Bronchus fibroblast of lung (primary cell): ENCODE measurements around the genes SLC5A12, FSHB, ARL14EP, WT1, EIF3M and QSER1.

GRCh38 chr11:25924512-25924782 is 407.5 kb upstream of the ANO3 start:
- RAMPAGE, long total RNA: no peak

- RAMPAGE, long total RNA: no peak
Observed at GRCh38 chr11:26721819-26722383, at the start of gene SLC5A12. Gene SLC5A12 (minus strand): TSS chr11:26722060.

- RAMPAGE, long total RNA: no peak
Observed at GRCh38 chr11:27055109-27055707, 14.6 kb downstream of the BBOX1 start.

GRCh38 chr11:27401642-27402494 is 38.9 kb upstream of the CCDC34 start:
- RAMPAGE, long total RNA: no peak

- RAMPAGE, long total RNA: no peak
Observed at GRCh38 chr11:27512302-27512577, 5.7 kb upstream of the LIN7C start.

DNA sequence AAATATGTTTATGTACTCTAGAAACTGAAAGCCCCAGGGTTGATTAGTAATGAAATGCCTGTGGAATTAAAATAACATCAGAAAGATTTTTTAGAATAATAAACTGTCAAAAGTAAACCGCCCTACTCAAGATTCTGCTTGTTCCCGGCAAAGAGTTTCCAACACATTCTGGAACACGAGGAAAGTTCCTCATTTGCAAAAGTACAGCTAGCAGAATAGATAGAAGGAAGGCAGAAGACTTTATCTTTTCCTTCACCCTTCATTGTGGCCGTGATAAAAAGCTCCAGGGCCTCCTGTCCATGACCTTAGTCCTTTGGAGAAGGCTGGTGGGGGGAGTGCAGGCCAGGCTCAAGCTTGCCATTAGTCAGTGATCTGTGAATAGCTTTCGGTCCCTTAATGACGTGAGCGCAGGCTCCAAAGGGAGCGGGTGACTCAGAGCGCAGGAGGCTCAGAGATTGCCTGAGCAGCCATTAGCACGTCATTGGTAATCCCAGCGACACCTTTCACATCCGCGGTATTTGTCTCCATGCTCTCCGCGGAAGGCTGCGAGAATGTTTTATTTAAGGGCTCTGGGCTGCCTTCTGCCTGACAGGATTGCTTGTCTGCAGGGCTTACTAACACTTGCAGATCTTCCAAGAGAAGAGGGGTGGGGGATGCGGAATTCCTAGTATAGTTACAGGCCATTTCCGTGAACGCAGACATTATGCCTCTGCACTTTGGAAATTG is 458.4 kb downstream of the METTL15 start:
- RAMPAGE, long total RNA: no peak

DNA sequence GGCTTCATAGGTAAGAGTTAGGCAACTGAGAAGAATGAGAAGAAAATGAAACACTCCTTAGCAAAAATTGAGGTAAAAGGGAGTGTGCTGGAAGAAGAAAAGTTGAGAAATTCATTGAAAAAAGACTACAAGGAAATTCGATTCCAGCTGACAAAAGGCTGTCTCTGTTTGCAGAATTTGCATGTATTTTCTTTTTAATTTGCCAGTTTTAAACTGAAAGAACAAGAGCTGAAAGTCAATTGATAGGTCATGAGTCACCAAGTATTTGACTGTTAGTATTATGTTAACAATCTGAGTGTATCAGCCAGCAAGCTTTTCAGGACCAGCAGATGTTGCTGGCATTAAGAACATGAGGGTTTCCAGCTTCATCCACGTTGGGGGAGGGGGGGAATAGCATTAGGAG is 726.6 kb downstream of the METTL15 start:
- RAMPAGE, long total RNA: no peak

DNA sequence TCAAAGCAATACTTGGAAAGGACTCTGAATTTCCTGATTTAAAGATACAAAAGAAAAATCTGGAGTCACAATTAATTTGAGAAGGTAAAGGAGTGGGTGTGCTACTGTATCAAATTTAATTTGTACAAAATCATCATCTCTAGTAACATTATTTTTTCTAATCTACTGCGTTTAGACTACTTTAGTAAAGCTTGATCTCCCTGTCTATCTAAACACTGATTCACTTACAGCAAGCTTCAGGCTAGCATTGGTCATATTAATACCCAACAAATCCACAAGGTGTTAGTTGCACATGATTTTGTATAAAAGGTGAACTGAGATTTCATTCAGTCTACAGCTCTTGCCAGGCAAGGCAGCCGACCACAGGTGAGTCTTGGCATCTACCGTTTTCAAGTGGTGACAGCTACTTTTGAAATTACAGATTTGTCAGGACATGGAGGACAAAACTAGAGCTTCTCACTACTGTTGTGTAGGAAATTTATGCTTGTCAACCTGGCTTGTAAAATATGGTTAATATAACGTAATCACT is at the start of gene FSHB:
FSHB (plus strand) TSS at position 332 of the 529 bp plus-strand sequence.
- RAMPAGE, long total RNA: no peak

DNA sequence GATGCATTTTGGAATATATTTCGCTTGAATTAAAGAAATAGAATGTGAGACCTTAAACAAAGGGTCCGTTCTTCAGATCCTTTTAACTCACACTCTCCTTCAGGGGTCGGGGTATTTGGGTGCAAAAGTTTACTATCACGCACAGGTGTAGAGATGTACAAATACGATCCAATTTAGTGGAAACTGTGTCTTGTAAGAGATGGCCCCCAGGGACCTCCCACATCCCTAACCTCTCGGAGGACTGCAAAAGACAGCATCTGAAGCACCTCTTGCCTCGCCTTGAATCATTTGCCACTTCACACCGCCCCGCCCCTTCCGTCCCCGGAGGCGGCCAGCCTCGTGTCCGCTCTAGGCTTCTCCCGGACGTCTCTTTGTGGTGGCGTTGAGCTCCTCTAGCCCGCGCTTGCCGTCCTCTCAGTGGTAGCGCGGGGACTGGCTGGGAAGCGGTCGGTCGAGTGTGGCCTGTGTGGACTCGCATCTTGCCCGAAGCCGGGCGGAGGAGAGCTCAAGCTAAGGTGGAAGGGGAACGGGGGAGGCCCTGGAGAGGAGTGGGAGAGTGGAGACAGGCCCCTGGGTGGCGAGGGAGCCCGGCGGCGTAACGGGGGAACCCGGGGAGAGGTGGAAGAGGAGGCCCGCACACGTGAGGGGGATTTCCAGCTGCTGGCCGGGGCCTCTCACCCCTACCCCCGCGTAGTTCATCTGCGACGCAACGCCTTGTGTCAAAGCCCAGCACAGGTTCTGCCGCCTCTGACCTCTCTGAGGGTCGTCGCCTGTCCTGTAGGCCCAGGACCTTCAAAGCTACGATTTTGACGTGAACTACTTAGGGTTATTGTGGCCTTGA is at the start of gene ARL14EP:
ARL14EP (plus strand) TSS at position 417 of the 841 bp plus-strand sequence.
- RAMPAGE, long total RNA: start-site peak on the plus strand centred at position 404 of the sequence, 128 bp wide, 929 and 669 reads in 2 replicates

- RAMPAGE, long total RNA: no peak
Observed at GRCh38 chr11:32005904-32006431, 84.9 kb upstream of the RCN1 start.

DNA sequence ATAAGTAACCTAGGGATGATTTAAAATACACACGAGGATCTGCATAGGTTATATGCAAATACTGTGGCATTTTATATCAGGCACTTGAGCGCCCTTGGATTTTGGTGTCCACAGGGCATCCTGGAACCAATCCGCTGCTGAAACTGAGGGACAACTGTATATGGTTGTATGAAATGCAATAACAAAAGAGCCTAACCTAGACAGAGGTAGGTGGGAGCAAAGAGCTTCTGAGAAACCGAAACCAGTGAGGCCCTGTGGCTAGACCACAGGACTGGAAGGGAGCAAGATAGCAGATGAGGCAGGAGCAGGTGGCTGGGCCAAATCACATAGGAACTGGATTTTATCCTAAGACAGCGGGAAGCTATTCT is 30.1 kb downstream of the RCN1 start:
- RAMPAGE, long total RNA: no peak

DNA sequence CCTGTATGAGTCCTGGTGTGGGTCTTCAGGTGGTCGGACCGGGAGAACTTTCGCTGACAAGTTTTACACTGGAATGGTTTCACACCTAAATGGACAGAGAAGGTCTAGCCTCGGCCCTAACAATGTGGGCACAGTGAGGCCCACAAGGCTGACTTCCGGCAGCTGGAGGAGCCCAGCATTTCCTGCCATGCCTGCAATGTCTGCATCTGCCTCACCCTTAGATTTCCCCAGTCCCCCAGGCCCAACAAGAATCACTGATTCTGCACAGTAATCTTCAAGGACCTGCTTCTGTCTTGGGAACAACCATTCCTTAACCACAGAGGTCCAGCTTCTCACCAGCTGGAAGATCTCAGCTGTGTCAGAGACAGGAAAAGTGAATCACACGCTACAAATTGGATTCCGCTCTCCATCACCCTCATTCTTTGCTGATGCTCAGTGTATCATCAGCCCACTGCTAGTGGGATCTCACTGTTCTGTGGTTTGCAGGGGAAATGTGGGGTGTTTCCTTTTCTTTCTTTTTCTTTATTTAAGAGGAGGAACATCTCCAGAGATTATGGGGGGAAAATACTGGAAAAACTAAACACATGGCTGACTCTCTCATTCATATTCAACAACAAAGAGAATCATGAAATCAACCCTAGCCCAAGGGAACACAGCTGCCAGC is 43.2 kb downstream of the WT1 start:
- RAMPAGE, long total RNA: no peak

DNA sequence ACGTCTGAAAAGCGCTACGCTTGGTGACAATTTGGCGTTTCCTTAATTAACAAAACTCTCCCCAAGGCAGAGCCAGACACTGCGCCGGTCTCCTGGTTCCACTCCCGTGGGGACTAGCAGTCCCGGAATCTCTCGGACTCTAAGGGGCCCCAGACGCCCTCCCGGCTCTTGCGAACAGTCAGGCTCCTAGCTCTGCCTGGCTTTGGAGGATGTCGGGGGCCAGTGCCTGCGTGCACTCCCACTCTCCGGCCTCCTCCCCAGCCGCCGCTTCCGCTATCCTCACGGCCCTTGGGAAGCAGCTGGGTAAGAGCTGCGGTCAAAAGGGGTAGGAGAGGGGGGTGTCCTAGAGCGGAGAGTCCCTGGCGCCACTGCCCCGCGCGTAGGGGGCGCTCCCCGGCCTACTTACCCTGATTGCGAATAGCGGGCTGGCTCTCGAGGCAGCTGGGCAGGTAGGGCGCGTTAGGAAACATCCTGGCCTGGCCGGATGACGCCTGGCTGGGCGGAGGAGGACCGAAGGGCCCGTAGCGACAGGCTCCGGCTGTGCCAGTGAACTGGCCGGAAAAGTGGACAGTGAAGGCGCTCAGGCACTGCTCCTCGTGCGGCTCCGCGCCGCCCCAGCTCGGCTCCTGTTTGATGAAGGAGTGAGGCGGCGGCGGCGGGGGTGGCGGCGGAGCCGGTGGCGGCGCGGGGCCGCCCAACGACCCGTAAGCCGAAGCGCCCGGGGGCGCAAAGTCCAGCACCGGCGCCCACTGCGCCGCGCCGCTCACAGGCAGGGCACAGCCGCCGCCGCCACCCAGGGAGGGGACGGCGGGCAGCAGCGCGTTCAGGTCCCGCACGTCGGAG is 824 bp downstream of the WT1 start:
- RAMPAGE, long total RNA: no peak

GRCh38 chr11:32435137-32436365 is at the start of gene WT1:
Gene WT1 (minus strand): TSS chr11:32435539.
- RAMPAGE, long total RNA: no peak

DNA sequence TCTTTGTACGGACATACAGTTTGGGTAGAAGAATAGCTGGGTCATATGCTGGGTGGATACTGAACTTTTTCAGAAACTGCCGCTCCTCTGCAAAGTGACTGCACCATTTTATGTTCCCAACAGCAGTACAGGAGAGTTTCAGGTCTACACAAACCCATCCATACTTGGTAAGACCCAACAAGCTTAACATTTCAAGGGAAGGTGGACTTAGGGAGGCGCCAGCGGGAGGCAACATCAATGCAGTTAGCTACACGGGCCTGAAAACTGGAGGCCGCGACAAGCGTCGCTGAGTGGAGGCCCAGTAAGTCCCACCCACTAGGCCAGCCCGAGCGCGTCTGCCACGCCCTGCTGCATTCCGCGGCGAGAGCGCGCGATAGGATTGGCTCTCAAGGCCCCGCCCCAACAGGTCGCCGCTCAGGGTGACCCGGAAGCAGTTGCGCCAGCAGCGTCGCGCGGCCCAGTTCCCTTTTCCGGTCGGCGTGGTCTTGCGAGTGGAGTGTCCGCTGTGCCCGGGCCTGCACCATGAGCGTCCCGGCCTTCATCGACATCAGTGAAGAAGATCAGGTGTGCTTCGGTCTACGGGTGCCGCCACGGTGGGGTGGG is at the start of gene EIF3M:
EIF3M (plus strand) TSS at position 466 of the 603 bp plus-strand sequence.
- RAMPAGE, long total RNA: start-site peak on the plus strand centred at position 481 of the sequence, 63 bp wide, 1,599 and 2,675 reads in 2 replicates

DNA sequence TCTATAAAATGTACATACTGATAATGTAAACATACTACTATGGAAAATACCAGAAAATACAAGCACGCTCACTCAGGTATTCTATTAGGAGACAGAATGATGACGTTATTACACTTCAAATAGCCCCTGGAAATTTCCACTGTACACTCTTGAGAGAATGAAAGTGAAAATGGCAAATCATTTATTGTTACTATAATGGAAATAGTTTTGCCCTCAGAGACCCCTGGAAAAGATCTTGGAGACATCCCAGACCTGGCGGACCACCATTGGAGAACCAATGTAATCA is 599 bp upstream of the PRRG4 start:
- RAMPAGE, long total RNA: no peak

DNA sequence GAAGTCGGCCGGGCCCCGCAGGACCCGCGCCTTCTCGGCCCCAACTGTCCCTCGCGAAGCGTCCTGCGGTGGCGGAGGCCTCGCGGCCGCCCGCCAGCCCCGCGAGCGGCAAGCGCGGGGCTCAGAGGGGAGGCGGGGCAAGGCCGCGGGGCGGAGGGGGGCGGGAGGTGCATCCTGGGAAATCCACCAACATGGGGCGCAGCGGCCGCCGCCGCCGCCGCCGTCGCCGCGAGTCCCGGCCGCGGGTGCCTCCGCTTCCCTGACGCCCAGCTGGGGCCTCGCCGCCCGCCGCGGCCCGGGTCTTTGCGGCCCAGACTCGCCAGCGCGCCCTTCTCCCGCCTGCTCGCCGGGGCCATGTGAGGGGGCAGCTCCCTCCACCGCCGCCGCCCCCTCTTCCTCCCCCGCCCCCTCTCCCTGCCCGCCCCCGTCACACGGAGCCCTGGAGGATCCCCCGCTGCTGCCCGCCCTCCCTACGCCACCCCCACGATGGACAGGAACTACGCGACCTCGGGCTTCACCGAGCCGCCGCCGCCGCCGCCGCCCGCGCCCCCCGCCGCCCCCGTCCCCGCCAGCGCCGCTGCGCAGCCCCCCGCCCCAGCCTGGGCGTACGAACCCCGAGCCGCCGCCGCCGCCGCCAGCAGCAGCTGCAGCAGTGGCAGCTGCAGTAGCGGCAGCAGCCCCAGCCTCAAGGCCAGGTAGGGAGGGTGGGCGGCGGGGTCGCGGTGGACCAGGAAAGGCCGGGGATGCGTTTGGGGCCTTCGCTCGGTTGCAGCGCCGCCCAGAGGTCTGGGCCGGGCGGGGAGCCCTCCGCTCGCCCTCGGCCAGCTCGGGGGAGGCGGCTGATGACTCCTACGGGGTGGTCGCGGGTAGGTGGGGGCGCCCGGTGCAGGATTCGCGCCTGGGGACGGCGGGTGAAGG is at the start of gene QSER1:
QSER1 (plus strand) TSS at position 172 of the 918 bp plus-strand sequence.
- RAMPAGE, long total RNA: no peak

- RAMPAGE, long total RNA: no peak
Observed at GRCh38 chr11:32893558-32893972, 954 bp downstream of the QSER1 start.

DNA sequence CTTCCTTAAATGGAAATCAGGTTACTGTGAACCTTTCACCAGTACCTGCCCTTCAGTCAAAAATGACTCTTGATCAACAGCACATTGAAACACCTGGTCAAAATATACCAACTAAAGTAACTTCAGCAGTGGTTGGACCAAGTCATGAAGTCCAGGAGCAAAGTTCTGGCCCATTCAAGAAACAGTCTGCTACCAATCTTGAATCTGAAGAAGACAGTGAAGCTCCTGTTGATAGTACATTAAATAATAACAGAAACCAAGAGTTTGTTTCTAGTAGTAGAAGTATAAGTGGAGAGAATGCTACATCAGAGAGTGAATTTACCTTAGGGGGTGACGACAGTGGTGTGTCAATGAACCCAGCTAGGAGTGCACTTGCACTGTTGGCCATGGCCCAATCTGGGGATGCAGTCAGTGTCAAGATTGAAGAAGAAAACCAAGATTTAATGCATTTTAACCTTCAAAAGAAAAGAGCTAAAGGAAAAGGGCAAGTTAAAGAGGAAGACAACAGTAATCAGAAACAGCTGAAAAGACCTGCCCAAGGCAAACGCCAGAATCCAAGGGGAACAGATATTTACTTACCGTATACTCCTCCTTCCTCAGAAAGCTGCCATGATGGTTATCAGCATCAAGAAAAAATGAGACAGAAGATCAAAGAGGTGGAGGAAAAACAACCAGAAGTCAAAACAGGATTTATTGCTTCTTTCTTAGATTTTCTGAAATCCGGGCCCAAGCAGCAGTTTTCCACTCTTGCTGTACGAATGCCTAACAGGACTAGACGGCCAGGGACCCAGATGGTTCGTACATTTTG is 42.0 kb downstream of the QSER1 start:
- RAMPAGE, long total RNA: no peak

DNA sequence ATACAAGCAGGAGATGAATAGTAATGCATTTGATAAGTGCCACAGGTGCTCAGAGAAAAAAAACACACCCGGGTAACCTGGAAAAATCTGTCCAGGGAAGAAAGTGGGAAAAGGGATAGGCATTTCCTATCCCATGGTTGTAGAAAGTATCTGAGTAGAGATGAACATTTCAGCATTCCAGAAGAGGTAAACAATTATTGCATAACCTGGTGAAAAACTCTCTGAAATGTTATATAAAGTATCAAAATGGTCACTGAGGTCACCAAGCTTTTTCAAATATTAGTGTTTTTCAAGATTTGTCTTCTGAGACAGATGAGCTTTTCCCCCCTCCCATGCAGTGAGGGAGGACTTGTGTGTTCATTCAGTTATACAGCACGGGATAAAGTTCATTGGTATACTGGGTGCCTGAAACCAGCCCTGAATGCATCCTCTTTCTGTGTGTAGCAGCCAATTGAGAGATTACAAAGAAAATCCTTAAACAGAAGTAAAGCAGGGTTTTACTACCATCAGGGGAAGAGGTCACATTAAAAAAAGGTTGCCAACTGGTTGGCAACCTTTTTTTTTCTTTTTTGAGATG is 1.9 kb upstream of the DEPDC7 start:
- RAMPAGE, long total RNA: no peak